ENCODE measurements around a stretch of chr6.

DNA sequence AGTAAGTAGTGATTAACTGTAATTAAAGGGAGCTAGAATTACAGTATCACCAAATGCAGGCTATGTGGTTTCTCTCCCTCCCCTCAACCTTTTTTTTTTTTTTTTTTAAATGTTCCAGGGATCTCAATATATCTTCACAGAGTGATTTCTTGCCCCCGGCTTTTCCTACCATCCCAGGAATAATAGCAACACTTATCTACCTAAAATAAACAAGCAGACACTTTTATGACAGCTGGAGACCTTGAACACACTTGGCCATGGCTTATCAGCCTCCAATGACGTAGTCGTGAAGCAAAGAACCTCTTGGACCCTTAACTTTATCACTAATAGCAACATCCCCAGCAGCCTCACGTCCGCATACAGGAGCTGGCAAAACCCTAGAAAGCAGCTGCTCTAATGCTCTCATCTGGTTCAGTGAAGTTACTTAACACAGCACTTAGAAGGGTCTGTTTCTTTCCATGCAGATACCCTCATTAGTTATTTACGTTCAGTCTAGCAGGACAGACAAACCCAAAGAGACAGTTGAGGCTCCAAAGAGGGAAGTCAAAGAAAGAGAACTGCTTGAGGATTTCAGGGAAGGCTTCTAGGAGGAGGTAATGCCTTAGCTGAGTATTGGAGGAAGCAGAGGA, 37.9 kb upstream of the NEDD9 start:
- PRO-cap = no peak
- RAMPAGE, long total RNA, 4 experiments = no peak in any of the 4 experiments

DNA sequence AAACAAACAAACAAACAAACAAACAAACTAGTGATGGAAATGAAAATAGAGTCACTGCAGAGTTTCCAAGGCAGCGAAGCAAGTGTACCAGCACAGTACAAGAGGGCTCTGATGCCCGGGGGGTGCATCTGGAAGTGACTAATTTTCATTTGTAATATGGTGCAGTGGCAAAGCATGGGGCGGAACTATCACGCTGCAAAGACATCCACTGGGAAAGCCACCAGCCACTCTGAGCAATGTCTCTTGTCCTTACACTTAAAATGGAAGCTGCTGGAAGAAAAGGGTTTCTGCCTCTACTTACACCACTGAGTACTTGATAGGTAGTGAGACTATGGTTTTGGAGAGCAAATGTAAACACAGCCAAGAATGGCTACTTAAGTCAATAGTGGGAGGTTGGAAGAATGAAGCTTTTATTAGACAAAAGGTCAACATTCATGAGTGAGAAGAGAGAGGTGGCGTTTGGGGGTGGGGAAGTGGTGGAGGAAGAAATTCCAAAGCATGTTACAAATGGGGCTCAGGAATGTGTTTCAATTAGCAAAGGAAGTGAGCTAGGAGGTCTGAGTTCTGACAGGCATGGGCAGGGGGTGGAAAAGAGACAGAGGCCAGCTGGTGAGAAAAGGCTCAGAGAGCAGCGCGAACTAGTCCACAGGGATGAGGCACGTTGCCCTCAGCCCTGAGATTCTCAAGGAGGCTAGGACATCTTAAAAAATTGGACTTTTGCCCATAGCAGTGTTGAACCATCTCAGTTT, 44.6 kb upstream of the NEDD9 start:
- PRO-cap = no peak
- RAMPAGE, long total RNA, 4 experiments = no peak in any of the 4 experiments

DNA sequence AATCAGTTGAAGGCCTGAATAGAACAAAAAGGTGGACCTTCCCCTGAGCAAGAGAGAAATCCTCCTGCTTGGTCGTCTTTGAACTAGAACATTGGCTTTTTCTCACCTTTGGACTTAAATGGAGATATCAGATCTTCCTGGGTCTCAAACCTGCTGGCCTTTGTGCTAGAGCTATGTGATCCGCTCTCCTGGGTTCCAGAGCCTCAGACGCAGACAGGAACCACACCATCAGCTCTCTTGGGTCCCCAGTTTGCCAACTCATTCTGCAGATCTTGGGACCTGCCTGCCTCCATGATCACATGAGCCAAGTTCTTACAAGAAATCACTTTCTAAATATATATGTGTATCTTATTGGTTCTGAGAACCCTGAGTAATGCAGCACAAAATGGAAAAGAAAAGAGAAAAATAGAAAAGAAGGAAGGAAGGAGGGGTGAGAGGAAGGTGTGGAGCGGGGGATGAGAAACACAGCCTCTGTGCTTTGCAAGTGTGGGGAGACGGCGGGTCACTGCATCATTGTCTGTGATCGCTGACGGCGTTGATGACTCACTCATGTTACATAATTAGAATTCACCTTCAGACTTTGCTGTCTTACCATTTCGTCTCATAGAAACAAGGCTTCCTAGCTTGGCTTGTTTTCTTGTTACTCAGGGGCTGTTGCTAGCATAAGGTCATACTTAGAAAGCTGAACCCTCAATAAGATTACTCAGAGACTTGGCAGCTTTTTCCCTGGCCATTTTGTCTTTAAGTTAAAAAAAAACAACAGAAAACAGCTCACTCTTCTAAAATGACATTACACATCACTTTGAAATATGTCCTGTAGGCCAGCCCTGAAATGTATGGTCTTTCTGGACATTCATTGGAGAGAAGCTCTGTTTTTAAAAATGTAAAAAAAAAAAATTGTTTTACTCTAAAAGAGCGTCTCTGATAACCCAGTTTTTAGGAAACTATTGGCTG, 85.7 kb upstream of the NEDD9 start:
- PRO-cap = bidirectional peak, plus-strand start at position 596 of the sequence, minus-strand start at position 475 of the sequence
- RAMPAGE, long total RNA, 4 experiments = no peak in any of the 4 experiments

GRCh38 chr6:11324130-11324797, 91.8 kb upstream of the NEDD9 start:
- PRO-cap = no peak
- RAMPAGE, long total RNA, 4 experiments = no peak in any of the 4 experiments

DNA sequence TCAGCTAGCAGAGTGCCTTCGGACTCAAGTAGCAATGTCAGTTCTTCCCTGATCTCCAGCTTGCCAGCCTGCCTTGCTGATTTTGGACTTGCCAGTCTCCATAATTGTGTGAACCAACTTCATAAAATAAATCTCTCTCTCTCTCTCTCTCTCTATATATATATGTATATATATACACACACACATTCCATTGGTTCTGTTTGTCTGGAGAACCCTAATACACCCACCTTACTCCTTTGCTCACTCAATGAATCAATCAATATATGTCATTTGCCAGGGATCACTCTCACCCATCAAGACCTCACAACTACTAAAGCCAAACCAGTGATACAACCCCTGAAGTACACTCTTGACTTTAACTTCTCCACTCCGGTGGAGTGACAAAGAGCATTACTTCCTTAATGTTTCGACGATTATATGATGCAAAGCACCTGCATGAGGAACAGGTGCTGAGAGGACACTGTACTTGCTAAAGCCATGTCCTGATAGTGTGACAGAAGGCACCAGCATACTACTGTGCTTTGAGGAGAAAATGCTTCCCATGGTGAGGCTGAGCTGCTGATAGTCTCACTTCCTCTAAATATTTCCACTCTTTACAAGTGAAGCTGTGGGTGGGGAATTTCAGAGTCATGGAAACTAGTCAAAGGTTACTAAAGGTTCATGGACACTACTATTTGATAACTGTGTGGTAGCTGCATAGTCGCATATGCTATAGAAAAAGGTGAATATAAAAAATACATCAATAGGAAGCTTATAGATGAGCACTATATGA, 141.6 kb upstream of the NEDD9 start:
- PRO-cap = no peak
- RAMPAGE, long total RNA, 4 experiments = no peak in any of the 4 experiments

- PRO-cap = no peak
- RAMPAGE, long total RNA, 4 experiments = no peak in any of the 4 experiments
Observed at GRCh38 chr6:11398526-11398918, 139.0 kb upstream of the TMEM170B start.

DNA sequence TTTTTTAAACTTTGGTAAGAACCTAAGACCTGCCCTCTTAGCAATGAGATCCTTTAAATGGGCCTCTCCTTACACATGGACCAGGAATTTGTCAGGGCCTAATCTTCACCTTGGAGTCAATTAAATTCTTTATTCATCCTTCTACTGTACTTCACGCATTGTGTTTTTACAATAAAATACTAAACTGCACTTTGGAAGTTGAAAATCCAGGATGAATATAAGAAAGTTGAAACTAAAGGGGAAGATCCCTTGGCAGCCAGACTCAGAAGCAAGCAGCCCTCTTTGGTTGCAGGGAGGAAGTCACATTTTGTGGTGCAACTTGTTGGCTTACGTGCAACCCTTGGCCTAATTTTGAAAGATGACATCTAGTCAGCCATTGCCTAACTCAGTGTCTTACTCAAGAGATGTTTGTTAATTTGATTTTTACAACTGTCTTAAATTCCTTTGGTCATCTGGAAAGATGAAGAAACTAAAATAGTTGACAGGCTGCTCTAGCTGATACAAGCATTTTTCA, 11.9 kb upstream of the TMEM170B start:
- PRO-cap = unidirectional peak, minus-strand start at position 272 of the sequence
- RAMPAGE, long total RNA, 4 experiments = no peak in any of the 4 experiments

DNA sequence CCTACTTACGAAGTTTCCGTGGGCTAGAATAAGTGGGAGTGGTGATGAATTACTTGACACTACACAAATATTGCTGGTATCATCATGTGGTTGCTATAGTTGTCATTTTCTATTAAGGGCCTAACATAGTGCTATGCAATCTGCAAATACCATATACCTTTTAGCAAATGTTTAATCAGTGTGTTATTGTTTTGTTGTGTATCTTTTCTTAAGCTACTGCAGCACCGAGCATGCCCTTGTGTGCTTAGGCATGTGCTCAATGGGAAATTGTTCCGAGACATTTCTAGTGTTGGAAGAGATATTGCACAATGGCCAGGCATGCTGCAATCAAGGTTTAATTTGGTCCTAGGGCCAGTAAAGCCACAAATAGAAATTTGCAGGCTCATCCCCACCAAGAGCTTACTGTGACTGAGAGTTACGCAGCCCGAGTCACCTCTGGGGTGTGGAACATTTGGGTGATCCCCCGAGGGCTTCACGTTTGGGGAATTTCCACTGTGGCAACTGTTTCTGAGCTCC, 66.0 kb downstream of the ADTRP start:
- PRO-cap = bidirectional peak, plus-strand start at position 443 of the sequence, minus-strand start at position 261 of the sequence
- RAMPAGE, long total RNA, 4 experiments = no peak in any of the 4 experiments

- PRO-cap = unidirectional peak, minus-strand start at chr6:11728461
- RAMPAGE, long total RNA, 4 experiments = no peak in any of the 4 experiments
Observed at GRCh38 chr6:11728207-11728861, 50.3 kb downstream of the ADTRP start.

DNA sequence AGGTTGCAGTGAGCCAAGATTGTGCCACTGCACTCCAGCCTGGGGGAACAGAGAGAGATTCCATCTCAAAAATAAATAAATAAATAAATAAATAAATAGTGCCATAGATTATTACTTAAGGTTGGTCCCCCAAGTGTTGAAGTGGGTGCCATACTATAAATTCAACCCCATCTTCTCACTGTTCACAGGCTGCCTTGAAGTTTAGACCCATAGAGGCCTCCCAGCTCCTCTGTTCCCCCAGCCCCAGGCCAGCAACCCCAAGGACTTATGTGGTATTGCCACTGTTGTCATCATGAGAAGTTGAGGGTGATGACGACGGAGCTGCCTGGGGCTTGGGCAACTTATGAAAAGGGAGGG, 4.4 kb downstream of the ADTRP start:
- PRO-cap = no peak
- RAMPAGE, long total RNA, 4 experiments = no peak in any of the 4 experiments

DNA sequence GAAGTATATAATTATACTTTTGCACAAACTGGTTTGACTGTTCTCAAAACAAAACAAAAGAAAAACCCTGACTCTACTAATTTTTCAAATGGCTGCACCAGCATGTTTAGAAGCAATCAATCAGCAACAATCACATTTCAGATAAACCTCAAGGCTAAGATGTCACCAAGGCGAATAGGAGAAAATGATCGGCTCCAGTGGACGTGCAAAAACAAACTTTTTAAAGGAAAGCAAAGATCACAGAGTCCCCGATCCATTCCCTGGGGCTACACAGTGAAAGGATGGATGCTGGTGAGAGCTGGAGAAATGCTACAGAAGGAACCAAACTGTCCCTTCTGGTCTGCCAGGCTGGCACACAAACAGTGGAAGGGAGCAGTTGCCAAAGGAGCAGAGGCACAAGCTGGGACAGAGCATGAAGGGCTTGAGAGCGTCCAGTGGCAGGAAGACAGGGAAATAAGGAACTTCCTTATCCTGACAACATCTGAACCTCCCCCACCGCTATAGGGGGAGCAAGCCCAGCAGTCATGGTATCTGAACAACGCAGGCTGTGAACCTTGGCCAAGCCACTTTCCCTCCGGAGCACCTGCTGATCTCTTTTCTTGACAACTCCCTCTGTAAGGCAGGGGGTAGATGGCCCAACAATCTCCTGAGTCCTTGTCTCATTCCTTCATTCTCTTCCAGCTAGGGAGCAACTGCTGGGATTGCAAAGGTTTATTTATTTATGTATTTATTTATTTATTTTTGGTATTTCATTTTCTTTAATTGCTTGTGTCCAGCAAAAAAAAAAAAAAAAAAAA, 73.7 kb upstream of the HIVEP1 start:
- PRO-cap = no peak
- RAMPAGE, long total RNA, 4 experiments = no peak in any of the 4 experiments

GRCh38 chr6:12000889-12001488, 11.1 kb upstream of the HIVEP1 start:
- PRO-cap = no peak
- RAMPAGE, long total RNA, 4 experiments = no peak in any of the 4 experiments

DNA sequence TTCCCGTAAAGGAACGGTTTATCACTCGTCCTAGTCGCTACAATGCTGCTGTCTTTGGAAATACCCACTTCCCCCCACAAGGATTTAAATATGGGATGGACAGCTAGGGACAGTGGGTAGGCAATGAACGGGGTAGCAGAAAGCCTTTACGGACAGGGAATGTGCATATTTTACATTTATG, 1.1 kb downstream of the HIVEP1 start:
- PRO-cap = bidirectional peak, plus-strand start at position 21 of the sequence, minus-strand start outside the sequence
- RAMPAGE, long total RNA, 4 experiments = no peak in any of the 4 experiments

GRCh38 chr6:12123063-12124052, 111.2 kb downstream of the HIVEP1 start:
- PRO-cap = no peak
- RAMPAGE, long total RNA, 4 experiments = no peak in any of the 4 experiments

DNA sequence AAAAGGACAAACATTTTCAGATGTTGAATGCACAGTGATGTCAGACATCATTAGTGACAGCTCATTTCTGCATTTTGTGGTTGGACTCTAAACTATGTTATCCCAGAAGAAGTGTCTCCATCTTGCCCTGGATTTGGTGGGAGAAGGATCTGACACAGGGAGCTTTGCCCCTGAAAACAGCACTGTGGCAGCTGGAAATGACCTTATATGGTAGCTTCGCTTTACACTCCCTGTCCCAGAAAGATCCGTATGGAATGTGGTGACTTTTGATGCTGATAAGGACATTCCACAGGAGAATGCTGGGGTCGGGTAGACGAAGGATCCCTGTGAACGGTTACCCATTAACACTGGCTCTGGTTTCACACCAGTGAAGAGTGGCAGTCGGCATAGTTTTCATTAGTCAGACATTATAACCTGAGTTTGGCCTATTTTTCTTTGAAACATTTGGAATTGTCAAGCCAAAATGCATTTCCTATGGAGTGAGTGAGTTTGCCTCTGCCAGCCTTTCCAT, 87.1 kb upstream of the EDN1 start:
- PRO-cap = no peak
- RAMPAGE, long total RNA, 4 experiments = no peak in any of the 4 experiments

GRCh38 chr6:12208128-12208824, 81.9 kb upstream of the EDN1 start:
- PRO-cap = no peak
- RAMPAGE, long total RNA, 4 experiments = no peak in any of the 4 experiments

DNA sequence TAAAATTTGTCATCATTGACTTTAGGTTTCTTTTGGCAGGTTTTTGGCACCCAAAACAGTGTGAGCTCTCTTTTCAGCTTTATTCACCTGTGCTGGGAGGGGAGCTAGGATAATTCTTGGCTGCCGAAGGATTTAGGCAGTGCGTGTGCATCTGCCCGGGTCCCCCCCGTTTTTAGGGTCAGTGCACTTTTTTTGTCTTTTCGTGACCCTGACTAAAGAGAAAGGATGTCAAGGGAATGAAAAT, 1.0 kb downstream of the EDN1 start:
- PRO-cap = no peak
- RAMPAGE, long total RNA, 4 experiments = no peak in any of the 4 experiments

GRCh38 chr6:12572995-12573762, 143.4 kb upstream of the PHACTR1 start:
- PRO-cap = no peak
- RAMPAGE, long total RNA, 4 experiments = no peak in any of the 4 experiments

DNA sequence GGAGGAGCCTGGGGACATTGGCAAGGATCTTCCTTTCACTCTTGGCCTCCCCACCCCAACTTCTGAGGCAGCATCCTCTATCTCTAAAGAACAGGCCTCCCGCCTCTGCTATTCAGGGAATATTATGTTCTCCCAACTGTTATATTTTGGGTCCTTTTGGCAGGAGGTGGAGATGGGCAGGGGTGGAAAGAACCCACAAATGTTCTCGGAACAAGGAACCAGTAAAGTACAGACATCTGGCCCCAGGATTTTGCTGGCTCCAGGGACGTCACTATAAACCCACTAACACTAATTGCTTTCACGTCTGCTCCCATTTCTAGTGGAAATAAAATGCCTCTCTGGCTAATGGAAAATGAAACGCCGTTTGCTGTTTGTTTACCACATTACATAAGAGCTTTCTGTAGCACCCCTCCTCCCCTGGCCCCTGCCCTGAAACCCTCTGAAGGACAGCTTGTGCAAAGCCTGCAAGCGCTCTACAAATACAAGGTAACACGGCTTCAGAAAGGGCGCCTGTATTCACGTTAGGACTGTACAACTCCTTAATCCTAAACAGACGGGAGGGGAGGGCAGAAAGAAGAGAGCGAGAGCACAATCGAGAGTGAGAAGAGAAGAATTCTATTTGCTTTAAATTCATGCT, 77.7 kb upstream of the TBC1D7 start:
- PRO-cap = unidirectional peak, minus-strand start at position 61 of the sequence
- RAMPAGE, long total RNA, 4 experiments = no peak in any of the 4 experiments

GRCh38 chr6:13415065-13415719, 72.2 kb downstream of the GFOD1 start:
- PRO-cap = no peak
- RAMPAGE, long total RNA, 4 experiments = no peak in any of the 4 experiments

All from esophagus squamous epithelium (tissue), 4 donors.